ENCODE measurements around a stretch of chr15.

- RRBS, result no CpG with 5 or more reads among the region's 4 CpGs
Measured at GRCh38 chr15:63341937-63342296, 39.7 kb downstream of the CA12 start.

- RRBS, result no CpG with 5 or more reads among the region's 7 CpGs
Measured at GRCh38 chr15:63446015-63446623, 58.3 kb upstream of the USP3 start.

- RRBS, result no CpG with 5 or more reads among the region's 3 CpGs
Measured at GRCh38 chr15:63480422-63480721, 24.0 kb upstream of the USP3 start.

GRCh38 chr15:63598316-63599196 lies 1.4 kb downstream of the FBXL22 start:
- RRBS, result no CpG with 5 or more reads among the region's 9 CpGs

DNA sequence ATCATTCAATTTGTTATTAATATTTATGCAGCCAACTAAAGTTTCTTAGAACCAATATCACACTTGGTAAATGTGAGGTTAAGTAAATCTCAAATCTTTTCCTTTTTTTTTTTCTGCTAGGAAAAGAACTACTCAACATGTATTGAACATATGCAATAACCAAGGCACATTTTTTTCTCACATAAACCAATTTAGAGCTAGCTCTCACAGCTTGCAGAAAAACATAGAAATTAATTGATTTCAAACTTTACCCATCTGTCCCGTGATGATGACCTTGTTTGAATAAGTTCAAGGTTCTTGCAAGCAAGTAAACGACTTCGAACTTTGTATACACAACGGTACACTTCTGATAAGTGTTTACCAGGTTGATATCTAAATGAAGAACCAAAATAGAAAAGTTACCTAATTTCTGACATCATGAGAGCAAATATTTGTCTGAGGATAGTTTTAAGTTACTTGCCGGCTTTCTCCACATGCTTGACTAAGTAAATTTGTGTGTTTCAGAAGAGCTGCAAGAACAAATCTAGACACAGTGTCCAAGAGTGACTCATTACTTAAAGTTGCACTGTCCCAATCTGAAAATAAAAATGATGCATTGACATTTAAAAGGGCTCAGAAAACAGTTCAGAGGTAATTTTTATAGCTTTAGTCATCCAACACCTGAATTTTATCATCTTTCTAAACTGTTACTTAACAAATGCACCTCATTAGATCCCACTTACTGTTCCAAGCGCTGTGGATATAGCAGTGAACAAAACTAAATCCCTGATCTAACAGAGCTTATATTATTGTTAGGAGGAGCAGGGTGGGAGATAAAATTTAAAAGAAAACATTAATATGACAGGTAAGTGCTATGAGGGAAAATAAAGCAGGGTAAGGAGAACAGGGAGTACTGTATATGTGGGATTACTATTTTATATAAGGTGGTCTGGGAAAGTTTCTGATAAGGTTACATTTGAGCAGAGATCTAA lies 115.1 kb downstream of the HERC1 start:
- RRBS, result no CpG with 5 or more reads among the region's 6 CpGs

- RRBS, result no CpG with 5 or more reads among the region's 2 CpGs
Measured at GRCh38 chr15:63807138-63807889, 26.4 kb downstream of the HERC1 start.

DNA sequence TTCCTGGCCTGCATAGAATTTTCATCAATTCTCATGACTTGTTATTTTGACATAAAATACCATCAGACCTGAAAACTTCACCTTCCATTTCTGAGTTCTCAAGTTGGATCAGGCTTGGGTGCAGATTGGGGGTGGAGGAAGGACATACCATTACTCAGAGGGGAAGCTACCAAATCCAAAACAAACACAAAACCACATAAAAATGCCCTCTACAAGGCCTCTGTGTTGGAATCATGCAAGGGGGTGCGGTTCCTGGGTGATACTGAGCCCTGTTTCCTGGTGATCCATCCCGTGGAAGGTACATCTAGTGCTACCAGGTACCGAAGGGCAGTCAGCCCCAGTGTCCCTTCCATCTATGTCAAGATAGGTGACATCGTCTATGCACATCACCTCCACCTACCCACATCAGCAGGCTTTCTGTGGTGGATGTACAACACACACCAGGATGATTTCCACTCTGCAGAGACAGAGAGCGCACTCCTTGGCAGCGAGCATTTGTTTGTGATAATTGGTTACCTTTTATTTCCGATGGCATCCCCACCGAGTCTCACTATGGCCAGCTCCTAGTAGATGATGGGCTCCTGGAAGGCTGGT lies 95.1 kb downstream of the DAPK2 start:
- RRBS, result no CpG with 5 or more reads among the region's 8 CpGs

DNA sequence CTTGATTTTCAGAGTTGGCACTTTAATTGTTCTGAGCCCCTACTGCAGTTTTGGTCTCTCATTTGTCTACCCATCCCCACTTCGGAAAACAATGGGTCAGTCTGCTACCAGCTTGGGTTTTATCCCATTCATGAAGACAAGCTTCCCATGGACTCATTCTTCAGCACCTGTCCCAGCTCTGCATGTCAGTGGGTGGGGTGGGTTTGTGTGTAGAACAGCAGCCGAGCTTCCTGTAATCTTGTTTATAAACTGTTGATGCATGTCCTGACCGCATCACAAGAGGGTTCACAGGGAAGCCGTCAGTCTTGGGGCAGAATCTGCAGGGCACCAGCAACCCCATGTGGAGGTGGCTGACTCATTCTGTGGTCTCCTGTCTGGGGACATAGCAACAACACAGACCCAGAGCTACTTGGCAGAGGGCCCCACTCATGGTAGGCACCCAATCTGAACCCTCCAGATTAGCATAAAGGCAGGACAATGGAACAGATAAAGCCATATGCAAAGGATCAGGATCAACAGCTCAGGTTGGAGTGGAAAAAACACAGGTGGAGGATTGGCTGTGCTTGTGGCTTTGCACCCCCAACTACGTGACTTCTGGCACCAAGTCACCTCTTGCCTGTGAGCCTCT lies 35.6 kb downstream of the DAPK2 start:
- RRBS, result no CpG with 5 or more reads among the region's 5 CpGs

GRCh38 chr15:64024405-64025215 lies 21.7 kb downstream of the DAPK2 start:
- RRBS, result no CpG with 5 or more reads among the region's 3 CpGs

GRCh38 chr15:64300331-64300927 lies 55.5 kb downstream of the CSNK1G1 start:
- RRBS, result no CpG with 5 or more reads among the region's 6 CpGs

GRCh38 chr15:64390902-64391101 lies 3.2 kb downstream of the TRIP4 start:
- RRBS, result no CpG with 5 or more reads among the region's 4 CpGs

- RRBS, result no CpG with 5 or more reads among the region's 2 CpGs
Measured at GRCh38 chr15:64501681-64502561, 41.5 kb downstream of the ZNF609 start.

DNA sequence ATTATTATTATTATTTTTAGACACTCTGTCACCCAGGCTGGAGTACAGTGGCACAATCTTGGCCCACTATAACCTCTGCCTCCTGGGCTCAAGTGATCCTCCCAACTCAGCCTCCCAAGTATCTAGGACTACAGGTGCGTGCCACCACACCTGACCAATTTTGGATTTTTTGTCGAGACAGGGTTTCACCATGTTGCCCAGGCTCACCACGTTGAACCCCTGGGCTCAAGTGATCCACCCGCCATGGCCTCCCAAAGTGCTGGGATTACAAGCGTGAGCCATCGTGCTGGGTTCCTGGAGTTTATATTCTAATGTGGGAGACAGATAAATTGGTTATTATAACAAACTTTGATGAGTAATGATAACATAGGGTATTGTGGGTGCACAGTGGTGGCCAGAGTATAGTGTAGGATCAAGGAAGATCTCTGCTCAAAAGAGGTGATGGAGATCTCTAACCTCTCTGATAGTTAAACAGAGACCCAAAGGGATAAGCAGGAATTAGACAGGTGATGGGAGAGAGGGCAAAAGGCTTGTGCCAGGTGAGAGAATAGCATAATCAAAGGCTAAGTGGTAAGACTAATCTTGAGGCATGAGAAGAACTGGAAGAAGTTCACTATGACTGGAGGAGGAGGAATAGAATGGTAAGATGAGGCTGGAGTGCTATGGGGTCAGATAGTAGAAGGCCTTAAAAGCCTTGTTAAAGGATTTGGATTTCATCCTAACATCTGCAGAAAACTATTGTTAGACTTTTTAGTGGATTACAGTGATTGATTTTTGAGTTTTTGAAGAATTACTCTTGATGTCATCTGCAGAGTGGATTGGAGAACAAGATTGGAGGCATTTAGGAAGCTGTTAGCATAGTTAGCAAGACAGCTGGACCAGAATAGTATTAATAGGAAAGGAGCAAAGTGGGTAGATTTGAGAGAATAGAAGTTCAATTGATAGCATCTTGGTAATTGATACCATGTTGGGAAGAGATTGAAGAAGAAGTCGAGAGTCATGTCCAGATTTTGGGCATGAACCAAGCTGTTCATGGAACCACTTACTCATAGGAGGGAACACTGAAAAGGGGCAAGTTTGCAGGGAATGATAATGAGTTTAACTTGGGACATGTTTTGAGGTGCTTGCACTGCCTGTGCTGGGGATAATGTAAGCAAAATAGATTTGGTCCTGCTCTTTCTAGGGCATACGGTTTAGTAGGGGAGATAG lies 57.8 kb downstream of the ZNF609 start:
- RRBS, result no CpG with 5 or more reads among the region's 8 CpGs

- RRBS, result no CpG with 5 or more reads among the region's 8 CpGs
Measured at GRCh38 chr15:64681619-64682121, 93.7 kb downstream of the RBPMS2 start.

- RRBS, result no CpG with 5 or more reads among the region's 13 CpGs
Measured at GRCh38 chr15:64749072-64749633, 26.2 kb downstream of the RBPMS2 start.

- RRBS, result no CpG with 5 or more reads among the region's 6 CpGs
Measured at GRCh38 chr15:64761787-64762188, 13.6 kb downstream of the RBPMS2 start.

DNA sequence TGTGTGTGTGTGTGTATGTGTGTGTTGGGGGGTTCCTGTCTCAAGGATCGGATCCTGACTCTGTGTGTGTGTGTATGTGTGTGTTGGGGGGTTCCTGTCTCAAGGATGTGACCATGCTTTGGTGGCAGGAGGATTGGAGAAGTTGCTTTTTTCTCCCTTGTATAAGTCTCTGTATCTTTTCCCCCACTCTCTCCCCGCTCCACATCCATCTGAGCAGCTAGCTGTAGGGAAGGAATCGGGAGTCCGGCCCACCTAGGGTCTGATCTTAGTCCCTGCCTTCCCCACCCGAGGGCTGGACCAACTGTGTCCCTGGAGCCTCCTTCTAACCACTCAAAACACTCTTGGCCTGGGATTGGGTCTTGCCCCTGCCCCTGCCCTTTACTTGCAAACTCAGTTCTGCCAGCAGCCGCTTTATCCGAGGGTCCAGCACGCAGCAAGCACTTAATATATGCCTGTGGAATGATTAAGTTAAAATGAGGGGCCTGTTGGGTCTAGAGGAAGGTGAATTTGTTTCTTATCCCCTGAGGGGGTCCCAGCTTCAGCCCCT lies 793 bp downstream of the PLEKHO2 start:
- RRBS, result no CpG with 5 or more reads among the region's 8 CpGs

DNA sequence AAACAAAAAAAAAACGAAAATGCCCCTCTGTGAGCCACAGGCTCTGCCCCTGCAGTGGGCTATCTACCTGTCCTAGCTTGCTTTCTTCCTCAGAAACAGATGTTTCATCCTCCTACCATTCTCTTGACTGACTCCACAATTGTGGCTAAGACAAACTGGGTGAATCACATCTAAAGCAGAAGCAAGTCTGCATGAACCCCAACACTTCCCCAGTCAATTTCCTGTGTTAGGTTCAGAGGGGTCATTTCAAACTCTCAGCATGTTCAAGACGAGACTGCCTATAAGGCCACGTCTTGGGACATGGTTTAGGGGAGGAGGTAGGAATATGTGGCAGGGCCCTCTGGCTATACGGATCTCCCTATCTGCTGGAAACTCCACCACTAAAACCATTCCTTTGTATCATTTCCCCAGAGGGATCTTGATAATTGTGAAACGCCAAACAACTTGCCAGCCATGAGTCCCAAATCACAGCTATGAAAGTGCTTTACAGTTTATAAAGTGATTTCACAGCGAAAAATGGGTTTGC lies 28.5 kb upstream of the ANKDD1A start:
- RRBS, result no CpG with 5 or more reads among the region's 6 CpGs

- RRBS, result no CpG with 5 or more reads among the region's 14 CpGs
Measured at GRCh38 chr15:65066222-65067406, 1.2 kb downstream of the RASL12 start.

DNA sequence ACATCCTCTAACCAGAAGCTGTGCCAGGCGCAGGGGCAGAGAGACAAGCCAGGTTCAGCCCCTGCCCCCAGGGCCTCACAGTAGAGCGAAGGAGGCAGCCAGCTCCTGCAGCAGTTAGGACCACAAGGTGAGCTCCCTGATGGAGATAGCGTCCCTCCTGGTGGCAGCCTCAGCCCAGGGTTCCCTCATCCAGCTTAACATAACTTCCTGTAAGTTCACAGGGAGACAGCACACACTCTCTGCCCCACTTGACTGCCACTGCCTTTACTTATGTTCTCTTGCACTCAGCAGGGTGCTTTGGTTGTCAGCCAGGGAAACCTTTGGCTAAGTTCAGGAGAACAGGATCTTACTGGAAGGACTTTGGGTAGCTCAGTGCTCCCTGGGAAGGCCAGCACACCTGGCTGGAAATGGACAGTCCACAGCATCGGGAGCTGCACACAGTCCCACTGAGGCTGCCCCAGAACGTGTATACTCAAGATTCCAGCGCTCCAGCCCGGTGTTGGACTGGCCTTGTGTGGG lies 10.9 kb downstream of the KBTBD13 start:
- RRBS, result no CpG with 5 or more reads among the region's 7 CpGs